RPMI7951 (cell line): ENCODE results near the genes TMEM86A, CSRP3, E2F8 and NAV2.

GRCh38 chr11:17387447-17388308 lies 781 bp downstream of the KCNJ11 start:
- RAMPAGE, long total RNA, result no peak

DNA sequence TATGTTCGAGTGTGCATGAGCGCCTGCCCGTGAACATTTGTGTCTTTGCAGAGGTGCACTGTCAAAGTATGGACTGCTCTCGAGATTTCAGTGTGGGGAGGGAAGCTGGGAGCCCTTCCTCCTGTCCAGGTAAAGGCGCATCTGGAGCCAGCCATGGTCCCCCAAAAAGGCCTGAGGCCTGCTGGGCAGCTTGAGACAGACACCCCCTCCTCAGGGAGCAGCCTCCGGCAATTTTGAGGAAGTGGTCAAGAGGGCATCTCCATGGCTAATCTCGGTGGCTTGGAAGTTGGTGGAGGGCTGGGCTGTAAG lies 2.3 kb downstream of the KCNC1 start:
- RAMPAGE, long total RNA, result no peak

DNA sequence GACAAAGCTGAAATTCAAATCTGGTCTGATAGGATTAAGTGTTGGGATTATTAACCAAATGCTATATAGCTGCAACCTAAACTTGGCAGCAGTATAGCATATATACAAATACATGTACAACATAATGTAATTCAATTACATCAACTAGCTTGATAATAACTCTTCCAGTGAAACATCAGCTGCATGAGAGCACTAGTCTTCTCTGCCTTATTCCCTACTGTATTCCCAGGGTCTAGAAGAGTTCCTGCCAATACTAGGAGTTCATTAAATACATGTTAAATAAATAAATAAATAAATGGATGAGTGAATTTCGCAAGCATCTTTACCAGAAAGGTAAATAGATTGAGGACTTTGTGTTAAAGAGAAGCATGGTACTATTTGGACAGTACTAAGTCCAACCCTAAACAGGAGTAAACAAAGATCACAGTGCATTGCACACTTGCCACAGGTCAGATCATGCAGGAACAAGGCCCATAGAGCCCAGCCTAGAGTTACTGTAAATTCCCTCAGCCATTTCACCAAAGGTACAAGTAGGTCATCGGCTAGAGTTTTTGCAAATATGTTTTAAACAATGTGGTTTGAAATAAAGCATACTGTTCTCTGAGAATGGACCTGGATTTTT lies 12.7 kb downstream of the SAA4 start:
- RAMPAGE, long total RNA, result no peak

- RAMPAGE, long total RNA, result no peak
These were observed 377 bp downstream of the GTF2H1 start for GRCh38 chr11:18322655-18323232.

GRCh38 chr11:18382641-18383089 lies 11.7 kb upstream of the LDHA start:
- RAMPAGE, long total RNA, result no peak

DNA sequence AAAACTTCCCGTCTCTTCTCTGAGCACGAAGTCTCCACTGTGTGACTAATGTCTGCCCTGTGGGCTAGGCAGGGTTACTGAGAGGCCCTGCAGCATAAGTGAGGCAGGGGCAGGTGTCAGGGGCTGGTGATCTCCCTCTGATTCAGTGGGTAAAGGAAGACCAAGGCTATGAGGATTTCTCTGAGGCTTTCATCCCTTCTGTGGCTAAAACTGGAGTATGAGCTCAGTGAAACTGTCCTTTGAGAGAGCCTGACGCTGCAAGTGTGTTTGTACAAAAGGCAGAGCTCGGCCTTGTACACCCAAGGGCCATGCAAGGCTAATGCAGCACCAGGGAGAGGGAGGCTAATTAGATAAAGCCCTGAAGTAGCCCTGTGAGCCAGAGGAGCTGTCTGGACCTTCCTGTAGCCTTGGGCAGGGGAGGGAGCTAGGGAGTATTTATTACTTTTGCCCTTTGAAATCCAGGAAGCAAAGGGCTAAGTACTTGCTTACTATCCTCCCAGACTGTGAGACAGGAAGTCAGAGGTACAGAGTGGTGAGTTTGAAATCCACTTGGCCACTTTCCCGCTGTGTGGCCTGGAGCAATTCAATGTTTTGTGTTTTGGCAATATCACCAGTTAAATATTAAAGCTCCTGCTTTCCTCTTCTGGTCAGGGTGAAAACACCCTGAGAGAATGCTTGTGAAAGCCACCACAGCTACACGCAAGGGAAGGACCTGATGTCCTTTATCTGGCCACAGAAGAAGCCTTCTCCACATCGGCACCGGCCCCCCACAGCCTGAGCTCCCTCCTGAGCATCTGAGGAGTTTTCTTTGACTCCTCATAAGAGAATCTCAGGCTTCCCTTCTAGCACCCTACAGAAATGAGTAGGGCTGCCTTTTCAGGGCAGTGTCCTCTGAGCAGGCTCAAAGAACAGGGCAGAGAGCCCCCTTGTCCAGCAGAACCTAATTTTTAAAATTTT lies 10.1 kb upstream of the LDHA start:
- RAMPAGE, long total RNA, result no peak

DNA sequence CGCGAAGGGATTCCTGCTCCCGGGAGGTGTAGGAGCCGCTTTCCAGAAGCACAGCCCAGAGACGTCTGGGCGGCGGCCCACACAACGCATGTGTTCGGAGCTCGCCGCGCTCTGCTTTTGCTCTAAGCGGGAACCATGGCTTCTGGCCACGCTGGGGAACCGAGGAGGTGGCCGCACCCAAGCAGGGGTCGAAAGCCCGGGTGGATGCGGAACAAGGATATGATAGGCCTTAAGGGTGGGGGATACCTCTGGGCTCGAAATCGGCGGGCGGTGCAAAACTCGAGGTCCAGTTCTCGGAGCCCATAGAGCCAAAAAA lies 315 bp downstream of the LDHA start:
- RAMPAGE, long total RNA, result no peak

GRCh38 chr11:18698340-18699562 lies at the start of gene TMEM86A:
Gene TMEM86A (plus strand): TSS chr11:18698779.
- RAMPAGE, long total RNA, result no peak

DNA sequence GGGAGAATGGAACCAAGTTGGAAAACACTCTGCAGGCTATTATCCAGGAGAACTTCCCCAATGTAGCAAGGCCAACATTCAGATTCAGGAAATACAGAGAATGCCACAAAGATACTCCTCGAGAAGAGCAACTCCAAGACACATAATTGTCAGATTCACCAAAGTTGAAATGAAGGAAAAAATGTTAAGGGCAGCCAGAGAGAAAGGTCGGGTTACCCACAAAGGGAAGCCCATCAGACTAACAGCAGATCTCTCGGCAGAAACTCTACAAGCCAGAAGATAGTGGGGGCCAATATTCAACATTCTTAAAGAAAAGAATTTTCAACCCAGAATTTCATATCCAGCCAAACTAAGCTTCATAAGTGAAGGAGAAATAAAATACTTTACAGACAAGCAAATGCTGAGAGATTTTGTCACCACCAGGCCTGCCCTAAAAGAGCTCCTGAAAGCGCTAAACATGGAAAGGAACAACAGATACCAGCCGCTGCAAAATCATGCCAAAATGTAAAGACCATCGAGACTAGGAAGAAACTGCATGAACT lies 19.6 kb downstream of the ZDHHC13 start:
- RAMPAGE, long total RNA, result no peak

GRCh38 chr11:19184929-19185520 lies 16.8 kb downstream of the CSRP3 start:
- RAMPAGE, long total RNA, result no peak

GRCh38 chr11:19201724-19202708 lies at the start of gene CSRP3:
Gene CSRP3 (minus strand): TSS chr11:19201983.
- RAMPAGE, long total RNA, result no peak

- RAMPAGE, long total RNA, result no peak
These were observed 7.8 kb upstream of the CSRP3 start for GRCh38 chr11:19209617-19209964.

DNA sequence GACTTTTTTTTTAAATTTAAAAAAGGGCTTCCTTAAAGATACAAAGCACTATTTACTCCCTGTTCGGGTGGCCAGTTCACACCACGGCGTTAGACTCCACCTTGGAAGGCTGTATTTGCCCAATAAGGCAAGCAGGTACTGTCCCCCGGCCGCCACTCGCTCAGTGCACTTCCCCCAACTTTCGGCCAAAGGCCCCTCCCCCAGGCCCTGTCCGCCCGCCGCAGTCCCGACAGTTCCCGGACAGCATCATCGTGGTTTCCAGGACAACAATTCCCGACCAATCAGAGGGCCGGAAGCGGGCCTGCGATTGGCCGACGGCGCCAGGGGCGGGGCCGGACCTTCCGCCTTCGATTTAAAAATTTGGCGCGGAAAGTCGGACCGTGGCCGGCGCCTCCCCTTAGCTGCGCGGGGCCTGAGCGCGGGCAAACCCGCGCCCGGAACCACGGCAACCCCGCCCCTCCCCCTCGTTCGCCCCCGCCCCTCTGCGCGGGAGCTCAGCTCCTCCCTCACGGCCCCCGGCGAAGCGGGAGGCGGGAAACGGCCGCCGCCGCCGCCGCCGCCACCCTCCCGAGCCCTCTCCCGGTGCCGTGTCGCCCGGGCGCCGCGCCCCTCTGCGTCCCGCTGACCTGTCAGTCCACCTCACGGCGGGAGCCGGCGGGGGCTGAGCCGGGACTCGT lies at the start of gene E2F8:
Gene E2F8 (minus strand): TSS at position 165 of the 677 bp plus-strand sequence.
- RAMPAGE, long total RNA, result no peak

DNA sequence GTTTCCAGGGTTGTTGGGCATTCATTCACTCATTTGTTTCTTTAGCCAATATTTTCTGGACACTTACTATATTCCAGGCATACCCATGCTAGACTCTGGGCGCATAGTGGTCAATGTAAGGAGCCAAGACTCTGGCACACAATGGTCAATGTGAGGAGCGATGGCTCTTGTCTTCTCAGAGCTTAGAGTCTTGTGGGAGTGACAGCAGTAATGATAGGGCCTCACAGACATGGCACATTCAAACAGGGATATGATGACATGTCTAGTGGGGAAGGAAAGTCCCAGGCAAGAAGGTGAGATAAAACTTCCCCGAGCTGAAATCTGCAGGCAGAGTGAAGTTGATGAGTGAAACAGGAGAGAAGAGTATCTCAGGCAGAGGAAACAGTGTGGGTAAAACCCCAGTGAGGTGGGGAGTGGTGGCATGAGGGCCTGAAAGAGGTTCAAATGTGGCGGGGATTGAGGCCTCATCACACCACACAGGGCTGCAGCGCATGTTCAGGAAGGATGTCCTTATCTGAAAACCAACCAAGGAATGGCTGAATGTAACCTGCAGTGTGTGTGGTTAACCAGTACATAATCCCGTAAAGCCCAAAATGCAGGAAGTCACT lies 153.7 kb upstream of the E2F8 start:
- RAMPAGE, long total RNA, result no peak

DNA sequence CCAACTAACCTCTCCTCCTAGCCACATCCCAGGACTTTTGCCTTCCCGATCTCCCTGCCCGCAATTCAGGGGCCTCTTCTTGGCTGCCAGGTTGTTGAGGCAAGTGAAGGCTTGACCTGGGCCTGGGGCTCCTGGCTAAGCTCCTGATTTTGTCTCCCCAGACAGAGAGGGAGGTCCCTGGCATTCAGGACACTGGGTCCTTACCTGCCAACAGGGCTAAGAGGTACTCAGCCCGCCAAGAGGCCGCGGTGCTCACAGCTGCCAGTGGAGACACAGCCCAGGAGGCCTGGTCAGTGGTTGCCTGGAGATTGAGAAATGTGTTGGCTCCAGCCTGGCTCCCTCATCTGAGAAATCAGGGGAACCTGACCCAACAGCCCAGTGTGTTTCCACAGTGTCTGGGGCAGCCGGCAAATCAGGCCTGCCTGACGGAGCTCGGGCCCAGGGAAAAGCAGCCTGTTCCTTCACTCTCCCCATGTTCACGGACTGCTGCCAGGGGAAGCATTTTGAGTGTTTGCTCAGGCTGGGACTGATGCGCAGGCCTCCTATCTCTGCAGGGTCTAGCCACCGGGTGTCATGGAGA lies 79.4 kb upstream of the NAV2 start:
- RAMPAGE, long total RNA, result no peak

- RAMPAGE, long total RNA, result no peak
These were observed at the start of gene NAV2 for GRCh38 chr11:19711757-19712961. Gene NAV2 (plus strand): TSS chr11:19712837.

DNA sequence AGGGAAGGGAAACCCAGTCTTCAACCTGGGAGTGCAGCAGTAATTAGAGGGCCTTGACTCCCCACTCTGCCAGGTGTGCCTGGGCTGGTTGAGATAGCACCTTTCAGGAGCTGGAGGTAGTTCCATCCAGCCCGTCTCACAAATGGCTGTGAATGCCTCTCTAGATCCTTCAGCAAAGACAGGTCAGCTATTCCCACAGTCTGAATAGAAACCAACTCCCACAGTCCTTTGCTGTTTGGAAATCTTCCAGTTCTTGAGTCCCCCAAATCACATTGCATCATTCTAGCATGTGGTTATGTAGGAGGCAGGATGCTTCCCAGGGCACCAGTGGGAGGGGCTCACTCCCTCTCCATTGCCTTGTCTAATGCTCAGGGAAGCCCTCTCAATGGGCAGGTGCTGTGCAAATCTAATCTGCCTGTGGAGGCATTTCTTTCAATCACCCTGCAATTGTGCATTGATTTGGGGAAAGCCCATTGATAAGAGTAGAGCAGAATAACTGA lies 14.6 kb downstream of the NAV2 start:
- RAMPAGE, long total RNA, result no peak

DNA sequence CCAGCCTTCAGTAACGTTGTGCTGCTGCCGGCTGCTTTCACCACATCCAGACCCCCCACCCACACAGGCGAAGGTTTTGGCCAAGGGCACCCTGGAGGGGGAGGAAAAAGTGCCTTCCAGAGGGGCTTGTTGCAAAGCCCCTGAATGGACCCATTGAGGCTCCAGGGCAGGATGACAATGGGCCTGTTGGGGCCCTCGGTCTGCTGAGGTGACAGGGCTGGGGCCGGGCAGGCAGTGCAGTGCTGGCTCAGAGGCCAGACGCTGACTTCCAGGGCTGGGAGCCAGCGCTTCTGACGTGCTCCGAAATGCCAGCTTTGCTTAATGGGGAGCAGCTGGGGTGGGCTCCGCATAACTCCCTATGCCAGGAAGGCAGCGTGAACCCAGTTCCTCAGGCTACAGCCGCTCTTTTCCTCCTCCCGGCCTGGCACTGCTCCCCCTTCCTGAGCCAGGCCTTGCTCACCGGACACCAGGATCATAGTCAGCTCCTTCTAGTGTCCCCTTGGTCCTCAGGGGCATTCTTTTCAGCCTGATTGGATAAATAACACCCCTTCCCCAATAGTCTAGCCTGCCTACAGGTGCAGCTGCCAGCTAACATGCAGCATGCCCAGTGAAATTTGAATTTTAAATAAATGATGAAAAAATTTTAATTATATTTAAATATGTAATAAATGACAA lies 17.8 kb downstream of the NAV2 start:
- RAMPAGE, long total RNA, result no peak

- RAMPAGE, long total RNA, result no peak
These were observed 78.6 kb downstream of the NAV2 start for GRCh38 chr11:19790928-19791852.

- RAMPAGE, long total RNA, result no peak
These were observed 100.8 kb downstream of the NAV2 start for GRCh38 chr11:19813491-19813802.